Foreskin fibroblast (primary cell): Measurements from ENCODE around the genes SESN3 and CEP57.

- RRBS: no CpG with 5 or more reads among the region's 1 CpG
Measured at GRCh38 chr11:93747072-93747528, 5.6 kb downstream of the C11orf54 start.

GRCh38 chr11:93763313-93763942 lies 20.7 kb upstream of the MED17 start:
- RRBS: no CpG with 5 or more reads among the region's 3 CpGs

DNA sequence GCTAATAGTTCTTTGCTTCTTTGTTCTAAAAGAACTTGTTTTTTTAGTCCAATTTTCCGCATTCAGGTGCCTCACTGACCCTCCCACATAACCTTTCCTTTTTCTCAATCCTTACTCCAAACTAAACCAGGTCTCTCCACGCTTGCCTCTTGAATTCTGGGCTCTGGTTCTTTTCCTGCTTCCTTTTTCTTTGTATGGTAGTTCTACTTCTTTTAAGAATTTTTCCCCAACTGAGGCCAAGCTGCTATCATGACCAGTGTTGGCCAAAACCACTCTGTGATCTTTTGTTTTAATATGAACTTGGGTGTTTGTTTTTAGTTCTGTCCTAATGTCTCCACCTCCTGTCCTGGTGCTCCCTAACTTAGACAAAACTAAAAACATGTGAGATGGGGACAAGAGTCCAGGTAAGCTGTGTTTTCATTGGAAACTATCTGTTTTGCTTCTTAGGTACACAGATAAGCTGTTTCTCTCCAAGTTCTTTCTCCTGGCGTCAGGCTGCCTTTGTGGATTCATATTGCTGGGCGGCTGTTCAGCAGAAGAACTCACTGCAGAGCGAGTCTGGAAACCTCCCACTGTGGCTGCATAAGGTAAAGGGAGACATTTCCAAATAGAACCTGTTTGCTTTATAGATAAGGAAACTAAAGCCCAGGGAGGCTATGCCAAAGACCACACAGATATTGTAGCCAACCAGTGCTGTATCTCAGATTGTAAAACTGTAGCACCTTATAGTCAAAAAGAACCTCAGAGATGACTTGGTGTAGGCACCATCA lies 24.6 kb downstream of the PANX1 start:
- RRBS: no CpG with 5 or more reads among the region's 5 CpGs

DNA sequence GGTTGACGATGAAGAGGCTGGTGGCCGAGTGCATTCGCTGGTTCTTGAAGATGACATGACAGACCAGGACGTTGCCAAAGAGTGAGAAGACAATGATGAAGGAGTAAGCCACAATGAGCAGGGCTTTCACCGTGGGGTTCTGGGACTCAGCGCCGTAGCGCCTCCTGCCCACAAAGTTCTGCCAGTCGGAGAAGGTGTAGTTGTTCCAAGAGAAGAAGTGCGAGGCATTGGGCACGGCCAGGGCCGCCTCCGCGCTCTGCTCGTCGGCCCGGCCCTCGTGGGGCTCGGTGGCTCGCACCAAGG lies 357 bp downstream of the GPR83 start:
- RRBS: 6% methylated on average over 4 of the region's 20 CpGs

DNA sequence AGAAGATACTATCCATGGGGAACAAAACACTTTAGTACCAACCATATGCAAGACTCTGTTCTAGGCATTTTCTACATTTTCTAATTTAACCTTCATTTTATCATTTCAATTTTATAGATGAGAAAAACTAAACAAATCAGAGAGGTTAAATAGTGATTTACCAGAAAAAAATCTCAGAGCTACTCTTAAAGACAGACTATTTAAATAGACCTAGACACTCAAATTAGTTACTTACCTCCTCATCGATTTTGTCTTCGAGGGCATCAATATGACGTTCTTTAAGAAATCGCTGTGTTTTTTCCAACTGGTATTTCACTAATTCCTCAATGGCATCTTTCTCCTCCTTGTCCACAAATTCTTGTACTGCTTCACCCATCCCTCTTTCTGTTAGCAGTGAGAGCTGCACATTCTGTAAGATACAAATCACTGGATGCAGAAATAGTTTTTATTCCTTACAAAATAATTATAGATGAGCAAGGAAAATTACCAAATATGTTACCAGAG lies 34.4 kb downstream of the MRE11 start:
- RRBS: no CpG with 5 or more reads among the region's 4 CpGs

DNA sequence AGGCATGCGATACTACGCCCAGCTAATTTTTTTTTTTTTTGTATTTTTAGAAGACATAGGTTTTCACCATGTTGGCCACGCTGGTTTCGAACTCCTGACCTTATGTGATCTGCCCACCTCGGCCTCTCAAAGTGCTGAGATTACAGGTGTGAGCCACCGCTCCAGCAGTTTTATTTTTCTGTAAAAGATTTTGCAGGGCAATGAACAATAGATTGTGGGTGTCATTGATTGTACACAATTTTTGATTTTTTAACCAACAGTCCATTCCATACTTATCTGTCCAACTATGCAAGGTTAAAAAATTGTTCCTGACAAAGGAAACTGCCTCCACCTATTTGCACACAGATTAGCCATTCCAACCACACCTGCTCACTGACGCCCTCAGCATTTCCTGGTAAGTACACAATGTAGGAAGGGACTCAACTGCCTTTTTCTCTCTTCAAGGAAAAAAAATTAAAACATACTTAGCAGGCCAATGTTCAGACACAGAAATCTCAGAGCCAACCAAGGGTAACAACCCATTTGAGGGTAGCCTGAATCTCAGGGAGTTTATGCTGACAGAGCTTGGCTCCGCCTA lies 4.4 kb upstream of the FUT4 start:
- RRBS: no CpG with 5 or more reads among the region's 8 CpGs

DNA sequence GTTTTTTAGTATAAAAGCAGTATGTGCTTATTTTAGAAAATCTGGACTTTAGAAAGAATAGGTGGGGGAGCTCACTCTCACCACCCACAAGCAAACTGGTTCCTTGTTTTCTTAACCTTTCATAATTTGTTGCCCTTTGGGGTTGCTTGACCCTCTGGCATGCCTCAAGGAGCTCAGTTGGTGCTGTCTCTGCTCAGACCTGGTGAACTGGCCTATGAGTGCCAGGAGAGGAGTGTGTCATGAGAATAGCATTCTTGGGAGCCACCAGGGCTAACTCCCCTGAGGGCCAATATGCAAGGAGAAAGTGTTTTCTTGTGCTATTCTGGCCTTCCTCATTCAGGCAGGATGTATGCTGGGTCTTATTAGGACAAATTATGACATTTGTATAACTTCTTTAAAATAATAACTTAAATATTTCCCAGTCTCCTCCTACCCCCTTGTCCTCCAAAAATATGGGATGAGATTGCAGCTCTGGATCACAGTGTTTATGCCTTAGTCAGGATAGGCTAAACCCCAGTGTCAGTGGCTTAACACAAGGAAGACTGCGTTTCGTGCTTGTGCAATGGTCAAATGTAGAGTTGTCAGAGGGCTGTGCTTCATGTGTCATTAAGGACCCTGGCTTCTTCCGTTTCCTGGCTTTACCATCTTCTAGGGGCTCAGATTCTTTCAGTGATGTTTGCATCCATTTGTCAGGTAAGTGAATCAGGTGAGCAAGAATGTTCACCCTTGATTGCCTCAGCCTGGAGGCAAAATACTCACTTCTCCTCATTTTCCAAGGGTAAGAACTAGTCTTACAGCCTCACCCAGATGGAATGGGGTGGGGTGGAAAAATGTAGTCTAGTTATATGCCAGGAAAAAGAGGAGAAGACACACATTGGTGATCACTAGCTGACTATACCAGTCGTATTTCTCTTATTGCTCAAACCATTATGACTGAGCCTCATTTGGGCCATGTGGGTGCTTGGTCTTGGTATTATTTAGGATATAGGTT lies 20.7 kb upstream of the AMOTL1 start:
- RRBS: no CpG with 5 or more reads among the region's 4 CpGs

DNA sequence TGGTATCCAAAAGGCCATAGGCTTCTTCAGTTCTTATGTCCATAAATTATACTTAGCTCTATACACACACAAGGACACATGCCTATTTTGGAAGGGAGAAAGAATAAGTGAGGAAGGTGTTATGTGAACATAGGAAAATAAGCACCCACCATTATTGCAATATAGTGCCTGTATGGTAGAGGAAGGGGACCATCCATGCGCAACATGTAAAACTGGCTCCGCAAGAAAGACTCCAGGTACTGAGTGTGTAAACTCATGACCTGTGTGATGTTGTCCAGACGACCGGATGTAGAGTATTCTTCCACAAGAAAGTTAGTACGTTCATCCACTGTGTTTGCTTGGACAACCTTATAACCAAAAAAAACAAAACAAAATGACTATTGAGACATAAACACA lies 39.7 kb downstream of the SESN3 start:
- RRBS: no CpG with 5 or more reads among the region's 5 CpGs

DNA sequence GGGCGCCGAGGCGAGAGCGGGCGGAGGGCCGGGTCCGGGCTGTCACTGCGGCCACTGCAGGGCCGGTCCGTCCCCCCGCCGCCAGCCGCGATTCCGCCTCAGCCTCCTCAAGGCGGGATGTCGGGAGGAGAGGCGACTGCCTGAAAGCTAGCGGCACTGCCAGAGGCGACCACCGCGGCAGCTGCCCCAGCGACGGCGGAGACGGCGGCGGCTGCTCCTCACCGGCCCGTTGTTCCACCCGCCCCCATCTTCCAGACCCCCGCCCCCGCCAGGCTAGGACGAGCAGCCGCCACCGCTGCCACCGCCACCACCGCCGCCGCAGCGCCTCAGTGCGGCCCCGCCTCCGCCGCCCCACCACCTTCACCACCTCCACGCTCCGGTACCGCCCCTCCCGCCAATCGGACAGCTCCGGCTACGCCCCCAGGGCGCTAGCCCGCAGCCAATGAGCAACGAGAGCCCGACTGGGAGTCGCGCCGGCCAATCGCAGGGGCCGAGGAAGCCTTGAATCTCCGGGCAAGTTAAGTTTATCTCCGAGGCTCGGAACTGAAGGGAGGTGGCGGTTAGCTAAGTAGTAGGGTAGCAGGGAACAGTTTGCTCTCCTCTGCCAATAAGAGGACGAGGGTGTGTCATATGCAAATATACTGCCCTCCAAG lies at the start of gene SESN3:
Gene SESN3, minus strand, starts transcription at position 333 of the 653 bp plus-strand sequence.
- RRBS: 2% methylated on average over 18 of the region's 66 CpGs

DNA sequence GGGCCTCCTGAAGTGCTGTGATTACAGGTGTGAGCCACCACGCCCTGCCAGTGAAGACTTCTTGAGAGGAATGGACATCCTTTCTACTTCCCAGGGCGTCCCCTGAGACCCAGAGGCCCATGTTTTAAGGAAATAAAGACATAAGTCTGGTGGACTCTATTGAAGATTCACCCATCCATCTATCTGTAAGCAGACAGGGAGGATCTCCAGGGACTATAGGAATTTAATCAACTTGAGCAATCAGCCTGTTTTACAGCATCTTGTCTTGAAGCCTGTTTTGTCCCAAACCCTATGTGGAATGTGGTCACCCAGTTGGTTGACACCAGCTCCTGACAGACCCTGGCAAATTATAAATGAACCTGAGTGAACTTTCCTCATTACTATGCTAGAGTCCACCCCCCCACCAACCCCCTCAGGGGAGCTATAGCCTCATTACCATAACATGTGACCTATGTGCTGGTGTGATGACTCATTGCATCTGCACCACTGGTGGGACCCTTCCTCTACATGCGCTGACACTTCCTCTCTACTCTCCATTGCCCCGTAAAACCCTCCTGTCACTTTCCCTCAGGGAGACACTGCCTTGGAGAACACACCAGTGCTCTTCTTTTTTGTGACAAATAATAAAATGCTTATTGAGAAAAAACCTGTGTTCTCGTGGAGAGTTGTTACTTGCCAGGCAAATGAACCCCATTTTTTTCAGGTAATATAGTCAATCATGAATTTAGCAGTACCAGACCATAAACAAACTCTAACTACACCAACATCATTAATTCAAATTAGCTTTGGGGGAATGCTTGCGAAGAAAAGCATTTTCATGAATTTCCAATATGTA lies 104.9 kb upstream of the SESN3 start:
- RRBS: no CpG with 5 or more reads among the region's 6 CpGs

DNA sequence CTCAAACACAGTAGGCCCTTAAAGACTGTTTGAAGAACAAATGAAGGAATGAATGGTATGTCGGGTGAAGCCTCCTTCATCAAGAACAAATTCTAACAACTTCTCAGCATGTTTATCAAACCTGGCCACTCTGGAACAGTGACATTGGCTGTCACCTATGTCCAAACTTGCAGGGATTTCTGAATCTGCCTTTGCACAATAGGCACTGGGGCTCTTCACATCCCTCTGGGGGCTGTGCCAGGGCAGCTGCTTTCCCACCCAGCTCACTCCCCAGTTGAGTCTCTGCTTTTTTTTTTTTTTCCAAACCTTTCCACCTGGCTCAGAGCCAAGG lies 107.2 kb upstream of the SESN3 start:
- RRBS: no CpG with 5 or more reads among the region's 1 CpG

DNA sequence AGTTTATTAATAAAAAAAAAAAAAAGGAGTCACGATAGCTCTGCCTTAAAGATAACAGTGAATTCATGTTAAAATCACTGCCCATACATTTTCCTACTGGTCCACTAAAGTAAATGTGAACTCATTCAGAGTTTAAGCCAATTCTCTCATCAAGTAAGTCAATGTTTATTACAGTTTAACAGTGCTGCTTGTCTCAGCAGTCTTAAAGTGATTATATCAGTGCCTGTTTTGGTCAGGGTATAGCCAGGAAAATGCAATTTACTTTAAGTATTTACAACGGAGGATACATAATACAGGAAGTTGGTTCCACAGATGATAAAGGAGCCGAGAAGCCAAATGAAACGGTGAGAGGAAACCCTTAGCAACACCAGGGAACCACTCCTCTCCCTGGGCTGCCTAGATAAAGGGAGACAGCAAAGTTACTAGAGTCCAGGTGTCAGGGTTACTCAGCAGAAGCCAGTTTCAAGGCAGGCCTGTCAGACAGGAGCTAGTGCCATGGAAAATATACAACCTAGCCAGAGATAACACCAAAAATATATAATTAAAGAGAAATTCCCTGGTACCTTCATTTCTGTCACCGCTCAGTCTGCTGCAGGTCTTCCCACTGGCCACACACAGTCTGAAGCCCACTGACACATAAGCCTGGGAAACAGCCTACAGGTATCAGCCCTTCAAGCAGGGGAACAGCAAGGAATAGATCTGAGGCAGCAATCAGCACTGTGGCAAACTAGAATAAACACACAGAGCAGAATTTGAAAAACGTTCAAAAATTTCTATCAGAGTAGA lies 55.5 kb downstream of the FAM76B start:
- RRBS: no CpG with 5 or more reads among the region's 6 CpGs

DNA sequence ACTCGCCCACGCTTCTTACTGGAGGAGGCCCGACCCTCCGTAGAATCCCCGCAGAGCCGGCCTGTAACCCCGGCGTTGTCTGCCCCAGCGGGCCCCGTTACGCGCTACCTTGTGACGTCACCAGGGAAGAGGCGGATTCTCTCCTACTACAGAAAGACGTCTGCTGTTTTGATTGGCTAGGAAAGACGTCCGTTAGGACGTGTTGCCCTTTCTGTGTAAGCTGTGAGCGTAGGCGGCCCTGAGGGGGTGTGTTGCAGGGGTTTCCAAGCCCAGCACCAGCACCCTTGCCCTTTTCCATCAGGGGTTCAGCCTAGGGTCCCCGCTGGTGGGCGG lies at the start of gene CEP57:
Gene CEP57, plus strand, starts transcription at position 208 of the 333 bp plus-strand sequence.
- RRBS: no CpG with 5 or more reads among the region's 22 CpGs

DNA sequence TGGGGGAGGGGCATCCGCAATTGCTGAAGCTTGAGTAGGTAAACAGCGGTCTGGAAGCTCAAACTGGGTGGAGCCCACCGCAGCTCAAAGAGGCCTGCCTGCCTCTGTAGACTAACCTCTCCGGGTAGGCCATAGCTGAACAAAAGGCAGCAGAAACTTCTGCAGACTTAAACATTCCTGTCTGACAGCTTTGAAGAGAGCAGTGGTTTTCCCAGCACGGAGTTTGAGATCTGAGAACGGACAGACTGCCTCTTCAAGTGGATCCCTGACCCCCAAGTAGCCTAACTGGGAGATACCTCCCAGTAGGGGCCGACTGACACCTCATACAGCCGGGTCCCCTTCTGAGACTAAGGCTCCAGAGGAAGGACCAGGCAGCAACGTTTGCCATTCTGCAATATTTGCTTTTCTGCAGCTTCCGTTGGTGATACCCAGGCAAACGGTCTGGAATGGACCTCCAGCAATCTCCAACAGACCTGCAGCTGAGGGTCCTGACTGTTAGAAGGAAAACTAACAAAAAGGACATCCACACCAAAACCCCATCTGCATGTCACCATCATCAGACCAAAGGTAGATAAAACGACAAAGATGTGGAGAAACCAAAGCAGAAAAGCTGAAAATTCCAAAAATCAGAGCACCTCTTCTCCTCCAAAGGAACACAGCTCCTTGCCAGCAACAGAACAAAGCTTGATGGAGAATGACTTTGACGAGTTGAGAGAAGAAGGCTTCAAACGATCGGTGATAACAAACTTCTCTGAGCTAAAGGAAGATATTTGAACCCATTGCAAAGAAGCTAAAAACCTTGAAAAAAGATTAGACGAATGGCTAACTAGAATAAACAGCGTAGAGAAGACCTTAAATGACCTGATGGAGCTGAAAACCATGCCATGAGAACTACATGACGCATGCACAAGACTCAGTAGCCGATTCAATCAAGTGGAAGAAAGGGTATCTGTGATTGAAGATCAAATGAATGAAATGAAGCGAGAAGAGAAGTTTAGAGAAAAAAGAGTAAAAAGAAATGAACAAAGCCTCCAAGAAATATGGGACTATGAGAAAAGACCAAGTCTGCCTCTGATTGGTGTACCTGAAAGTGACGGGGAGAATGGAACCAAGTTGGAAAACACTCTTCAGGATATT lies 16.7 kb downstream of the CEP57 start:
- RRBS: no CpG with 5 or more reads among the region's 21 CpGs

DNA sequence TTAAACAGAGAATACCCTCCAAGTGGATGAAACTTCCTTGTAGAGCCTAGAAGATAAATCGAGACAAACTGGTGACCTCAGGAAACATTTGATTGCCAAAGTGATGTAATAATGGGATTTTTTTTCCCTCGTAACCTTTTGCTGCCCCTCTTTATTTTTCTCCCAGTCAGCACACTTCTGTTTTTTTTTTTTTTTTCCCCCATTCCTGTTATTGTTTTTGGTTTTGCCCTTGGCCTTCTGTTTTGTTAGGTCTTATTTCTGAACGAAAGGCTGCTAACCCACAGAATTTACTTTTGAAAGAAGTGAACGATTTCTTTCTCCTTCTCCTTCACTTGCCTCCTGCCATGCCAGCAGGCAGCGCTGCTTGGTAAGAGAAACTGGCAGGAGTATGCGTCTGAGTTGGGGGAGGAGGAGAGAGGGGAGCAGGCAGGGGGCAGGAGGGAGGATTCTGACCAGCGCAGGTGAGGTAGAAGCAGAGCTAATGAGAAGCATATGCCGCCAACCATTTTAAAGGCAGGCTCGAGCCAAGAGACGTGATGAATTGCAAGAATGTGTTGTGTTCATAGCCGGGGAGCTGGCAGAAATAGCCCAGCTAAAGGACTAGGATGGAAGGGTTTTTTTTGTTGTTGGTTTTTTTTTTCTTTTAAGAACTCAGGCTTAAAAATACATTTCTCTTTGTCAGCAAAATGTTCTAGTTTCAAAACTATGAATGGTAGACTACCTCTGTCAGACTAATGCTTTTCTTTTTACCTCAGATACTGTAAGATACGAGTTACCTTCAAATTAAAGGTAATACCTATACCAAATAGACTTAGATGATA lies 122.0 kb upstream of the MTMR2 start:
- RRBS: no CpG with 5 or more reads among the region's 12 CpGs

GRCh38 chr11:96241527-96241976 lies 101.4 kb downstream of the MAML2 start:
- RRBS: no CpG with 5 or more reads among the region's 5 CpGs

DNA sequence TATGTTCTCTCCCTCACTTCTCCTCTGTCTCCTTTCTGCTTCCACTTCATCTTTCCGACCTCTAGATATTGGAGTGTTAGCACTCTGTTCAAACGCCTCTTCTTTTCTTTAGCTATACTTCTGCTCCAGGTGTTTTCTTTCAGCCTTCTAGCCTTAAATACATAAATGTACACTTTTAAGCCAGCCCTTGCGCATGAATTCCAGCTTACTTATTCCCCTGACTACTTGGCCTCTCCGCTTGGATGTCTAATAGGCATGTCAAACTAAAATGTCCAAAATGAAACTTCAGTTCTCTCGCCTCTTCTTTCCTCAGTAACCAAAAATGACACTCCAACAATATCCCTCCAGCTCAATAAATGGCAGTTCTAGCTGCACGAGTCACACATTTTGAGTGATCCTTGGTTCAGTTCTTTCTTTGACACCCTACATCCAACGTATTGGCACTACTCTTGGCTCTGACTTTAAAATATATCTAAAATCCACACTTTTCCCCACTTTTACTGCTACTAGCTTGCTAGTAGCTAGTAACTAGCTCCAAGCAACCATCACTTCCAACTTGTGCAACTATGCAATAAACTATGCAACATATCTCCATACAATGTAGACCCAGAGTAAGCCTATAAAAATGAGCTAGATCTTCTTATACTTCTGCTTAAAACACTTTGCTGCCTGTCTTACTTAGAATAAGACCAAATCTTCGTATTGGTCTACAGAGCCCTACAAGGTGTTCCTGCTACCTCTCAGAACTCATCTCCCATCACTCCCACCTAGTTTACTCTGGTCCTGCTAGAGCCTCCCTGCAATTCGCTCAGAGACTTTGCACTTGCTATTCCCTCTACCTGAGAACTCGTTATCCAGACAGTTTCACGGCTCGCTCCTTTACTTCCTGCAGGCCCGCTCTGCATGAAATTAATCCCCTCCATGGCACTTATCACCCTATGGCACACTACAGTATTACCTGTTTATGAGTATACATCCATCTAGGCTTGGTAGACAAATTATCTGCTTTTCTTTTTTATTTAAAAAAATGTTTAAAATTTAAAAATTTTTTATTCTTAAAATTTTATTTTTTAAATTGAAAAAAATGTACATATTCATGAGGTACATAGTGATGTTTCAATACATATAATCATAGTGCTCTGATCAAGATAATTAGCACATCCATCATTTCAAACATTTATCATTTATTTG lies 93.4 kb downstream of the MAML2 start:
- RRBS: no CpG with 5 or more reads among the region's 13 CpGs

GRCh38 chr11:96308883-96309407 lies 34.0 kb downstream of the MAML2 start:
- RRBS: no CpG with 5 or more reads among the region's 1 CpG

DNA sequence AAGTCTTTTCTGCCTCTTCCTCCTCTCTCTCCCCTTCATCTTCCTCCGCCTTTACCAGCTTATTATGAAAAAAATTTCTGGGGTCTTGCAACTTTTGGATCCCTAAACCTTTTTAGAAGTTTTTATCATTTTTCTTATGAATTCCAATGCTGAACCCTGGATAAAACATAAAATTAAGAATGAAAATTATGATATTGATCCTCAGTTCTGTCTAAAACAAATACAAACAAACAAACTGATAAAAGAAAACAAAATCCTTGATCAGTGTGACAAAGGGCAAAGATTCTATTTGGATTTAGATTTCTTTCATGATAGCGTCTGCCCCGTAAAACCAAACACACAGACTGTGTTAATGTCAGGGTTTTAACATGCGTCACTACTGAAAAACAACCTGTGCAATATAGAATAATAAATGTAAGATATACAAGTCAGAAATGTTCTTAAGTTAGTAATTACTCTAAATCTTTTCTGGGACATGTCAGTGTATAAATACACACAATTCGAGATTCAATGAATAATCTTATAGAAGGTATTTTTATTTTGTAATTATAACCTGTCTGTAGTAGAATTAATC lies 219.9 kb downstream of the CNTN5 start:
- RRBS: no CpG with 5 or more reads among the region's 5 CpGs

GRCh38 chr11:100585654-100585929 lies 101.5 kb upstream of the ARHGAP42 start:
- RRBS: no CpG with 5 or more reads among the region's 2 CpGs